Upper lobe of left lung (tissue), 5 donors: Measurements from ENCODE around the genes SLC66A2 and PARD6G.

GRCh38 chr18:79951214-79952037 is at the start of gene SLC66A2:
Gene SLC66A2 (minus strand): TSS chr18:79951653.
- PRO-cap, 2 experiments, result peak in 2 of 2 experiments; most common plus-strand start chr18:79951741 (in 1); most common minus-strand start chr18:79951631 (in 1)
- RAMPAGE, long total RNA, 4 experiments, result no peak in any of the 4 experiments

- PRO-cap, 2 experiments, result no peak in any of the 2 experiments
- RAMPAGE, long total RNA, 4 experiments, result no peak in any of the 4 experiments
These were observed 5.9 kb downstream of the HSBP1L1 start for GRCh38 chr18:79970165-79970825.

- PRO-cap, 2 experiments, result peak in 1 of 2 experiments; most common plus-strand start chr18:80247739 (in 1); most common minus-strand start chr18:80247514 (in 1)
- RAMPAGE, long total RNA, 4 experiments, result no peak in any of the 4 experiments
These were observed at the start of gene PARD6G for GRCh38 chr18:80246799-80247933. Gene PARD6G (minus strand): TSS chr18:80247514.